ENCODE data around the genes ACOT9 and MAGEB6.

DNA sequence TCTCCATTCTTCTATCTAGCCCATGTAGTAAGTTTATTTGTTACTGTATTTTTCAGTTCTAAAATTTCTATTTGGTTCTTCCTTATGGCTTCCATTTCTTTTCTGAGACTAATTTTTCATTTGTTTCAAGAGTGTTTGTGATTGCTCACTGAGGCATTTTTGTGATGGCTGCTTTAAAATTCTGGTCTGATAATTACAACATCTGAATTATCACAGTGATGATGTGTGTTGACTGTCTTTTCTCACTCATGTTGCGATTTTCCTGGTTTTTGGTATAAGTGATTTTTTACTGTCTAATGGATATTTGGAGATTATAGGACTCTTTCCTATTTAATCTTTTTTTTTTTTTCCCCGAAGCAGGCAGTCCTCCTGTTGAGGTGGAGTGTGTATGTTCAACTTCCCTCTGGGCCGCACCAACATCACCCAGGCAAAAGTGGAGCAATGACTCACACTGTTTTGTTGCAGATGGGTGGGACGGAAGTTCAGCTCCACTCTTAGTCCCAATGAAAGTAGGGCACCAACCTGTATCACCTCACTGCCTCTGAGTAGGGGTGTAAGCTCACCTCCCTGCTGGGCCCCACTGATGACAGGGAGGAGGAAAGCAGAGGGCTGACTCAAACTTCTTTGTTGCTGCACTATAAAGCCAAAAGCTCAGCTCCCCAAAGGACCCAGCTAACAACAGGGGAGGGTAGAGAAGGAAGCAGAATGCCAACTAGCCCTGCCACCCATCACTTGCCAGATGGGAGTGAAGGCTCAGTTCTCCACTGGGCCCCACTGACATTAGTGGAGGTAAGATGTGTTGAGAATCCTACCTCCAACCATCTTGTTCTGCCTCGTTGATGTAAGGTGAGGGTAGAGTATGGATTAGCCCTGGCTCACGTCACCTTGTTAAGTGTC lies 14.4 kb downstream of the RPS6KA3 start:
- PRO-cap, 3 experiments: no peak in any of the 3 experiments

DNA sequence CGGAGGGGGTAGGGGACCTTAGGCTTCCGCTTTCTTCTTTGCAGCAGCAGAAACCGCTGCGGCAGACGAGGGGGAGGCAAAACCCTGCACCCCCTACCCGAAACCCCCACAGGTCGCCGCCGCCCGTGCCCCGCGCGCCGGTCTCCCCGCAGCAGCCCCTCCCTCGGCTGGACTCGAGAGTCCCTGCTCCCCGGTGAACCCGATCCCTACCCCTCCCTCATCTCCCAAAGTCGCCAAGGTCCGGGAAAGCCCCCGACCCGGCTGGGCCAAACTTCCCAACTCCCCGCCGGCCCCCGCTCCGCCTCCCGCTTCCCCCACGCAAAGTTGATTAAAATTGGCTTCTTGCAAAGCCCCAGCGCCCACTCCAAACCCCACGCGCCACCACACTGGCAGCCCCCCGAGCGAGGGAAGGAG lies 746 bp downstream of the RPS6KA3 start:
- PRO-cap, 3 experiments: no peak in any of the 3 experiments

- PRO-cap, 3 experiments: no peak in any of the 3 experiments
Measured at GRCh38 chrX:20361908-20362273, 95.2 kb upstream of the RPS6KA3 start.

- PRO-cap, 3 experiments: no peak in any of the 3 experiments
Measured at GRCh38 chrX:20838963-20839360, 535.3 kb upstream of the CNKSR2 start.

DNA sequence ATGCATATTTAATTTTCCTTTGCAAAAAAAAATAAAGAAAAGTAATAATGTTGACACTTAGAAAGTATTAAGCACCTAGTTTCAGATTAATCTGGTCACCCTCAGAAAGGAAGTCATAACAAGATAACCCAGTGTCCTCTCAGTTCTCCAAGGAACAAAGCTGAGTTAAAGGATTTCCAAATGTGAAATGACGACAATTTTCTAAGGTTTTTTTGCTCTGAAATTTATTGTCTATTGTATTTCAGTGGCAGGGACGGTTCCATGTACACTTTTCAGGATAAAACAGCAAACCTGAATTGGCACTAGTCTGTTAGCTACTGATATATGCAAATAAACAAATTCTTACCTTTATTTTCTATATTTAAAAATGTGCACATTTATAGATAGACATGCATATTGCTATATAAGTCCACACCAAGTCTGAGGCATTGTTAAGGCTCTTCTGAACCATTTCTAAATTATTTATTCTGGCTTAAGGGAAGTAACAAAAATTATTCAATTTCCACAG lies 196.2 kb upstream of the CNKSR2 start:
- PRO-cap, 3 experiments: no peak in any of the 3 experiments

DNA sequence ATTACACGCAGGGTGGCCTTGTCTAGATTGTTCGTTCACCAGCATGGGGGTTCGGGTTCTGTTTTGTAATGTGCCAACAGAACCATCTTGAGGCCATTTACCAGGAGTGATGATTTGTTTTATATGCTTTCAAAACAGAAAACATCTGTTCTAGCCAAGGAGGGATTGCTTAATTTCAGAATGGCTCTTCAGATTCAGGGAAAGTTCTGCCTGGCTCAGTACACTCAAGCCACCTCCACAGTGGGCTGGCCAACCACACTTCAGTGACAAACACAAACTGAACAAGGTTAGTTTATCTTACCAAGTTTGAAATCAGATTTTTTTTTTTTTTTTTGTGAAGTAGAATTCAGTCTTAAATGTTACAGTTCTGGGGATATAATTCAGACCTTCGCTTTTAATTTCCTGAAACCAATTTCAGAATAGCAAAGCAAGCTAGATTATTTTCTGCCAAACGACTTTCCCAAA lies 23.3 kb downstream of the SMS start:
- PRO-cap, 3 experiments: no peak in any of the 3 experiments

- PRO-cap, 3 experiments: no peak in any of the 3 experiments
Measured at GRCh38 chrX:23732743-23733193, 10.3 kb downstream of the ACOT9 start.

GRCh38 chrX:23742202-23743343 lies at the start of gene ACOT9:
ACOT9 (minus strand) TSS chrX:23743276.
- PRO-cap, 3 experiments: peak in 3 of 3 experiments; most common plus-strand start chrX:23742591 (in 3); most common minus-strand start chrX:23742485 (in 2)

DNA sequence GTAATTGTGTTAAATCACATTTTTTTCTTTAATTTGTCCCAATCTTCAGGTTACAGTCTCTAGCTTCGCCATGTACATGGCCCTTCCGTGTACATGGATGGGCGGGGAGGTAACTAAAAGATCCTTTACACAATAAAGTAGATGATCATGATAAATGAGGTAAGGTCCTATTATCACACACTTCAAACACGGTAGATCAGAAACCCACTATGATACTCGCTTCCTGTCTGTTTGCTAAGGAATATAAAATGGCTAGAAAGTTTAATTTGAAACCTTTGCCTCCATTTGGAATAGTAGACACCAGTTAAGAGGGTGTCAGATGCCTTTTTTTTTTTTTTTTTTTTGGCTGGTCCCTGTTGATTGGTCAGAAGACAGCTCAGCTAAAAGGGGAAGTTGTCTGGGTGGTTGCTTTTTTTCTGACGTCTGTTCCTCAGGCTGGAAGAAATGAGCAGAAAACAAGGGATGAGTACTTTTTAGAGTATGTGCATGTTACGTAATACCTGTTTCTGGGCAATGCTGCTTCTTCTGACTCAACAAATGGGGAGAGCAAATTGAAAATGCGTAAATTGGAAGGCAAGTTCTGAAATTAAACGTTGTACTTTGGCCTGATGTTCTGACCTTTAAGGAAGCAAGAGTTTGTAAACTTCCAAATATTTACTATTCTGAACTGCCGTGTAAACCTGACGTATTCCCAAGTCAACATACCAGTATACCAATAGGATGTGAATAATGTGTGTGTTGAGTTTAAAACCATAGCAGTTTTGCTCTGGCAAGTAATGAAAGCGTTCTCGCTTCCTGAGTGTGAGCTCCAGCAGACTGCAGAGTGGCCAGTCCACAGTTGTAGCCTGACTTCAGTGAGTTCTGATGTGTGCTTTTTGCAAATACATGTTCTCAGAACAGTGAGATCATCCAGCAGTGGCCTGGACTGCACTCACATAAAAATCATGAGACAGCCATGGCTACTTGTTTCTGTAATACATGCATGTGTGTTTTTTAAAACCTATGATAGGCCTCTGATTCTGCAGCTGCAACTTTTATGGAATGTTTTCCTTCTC lies 1.6 kb downstream of the SAT1 start:
- PRO-cap, 3 experiments: peak in 3 of 3 experiments; most common plus-strand start position 758 of the sequence (in 2); most common minus-strand start position 622 of the sequence (in 2)

- PRO-cap, 3 experiments: no peak in any of the 3 experiments
Measured at GRCh38 chrX:23838851-23839223, 55.9 kb downstream of the SAT1 start.

GRCh38 chrX:24077181-24078060 lies 22.7 kb downstream of the EIF2S3 start:
- PRO-cap, 3 experiments: no peak in any of the 3 experiments

- PRO-cap, 3 experiments: peak in 2 of 3 experiments; most common plus-strand start chrX:24117563 (in 2); most common minus-strand start chrX:24117442 (in 2)
Measured at GRCh38 chrX:24117178-24117762, 32.3 kb upstream of the ZFX start.

GRCh38 chrX:24566066-24566670 lies 81.0 kb downstream of the PCYT1B start:
- PRO-cap, 3 experiments: no peak in any of the 3 experiments

GRCh38 chrX:25004479-25004979 lies 11.2 kb downstream of the ARX start:
- PRO-cap, 3 experiments: peak in 1 of 3 experiments; most common minus-strand start chrX:25004579 (in 1)

DNA sequence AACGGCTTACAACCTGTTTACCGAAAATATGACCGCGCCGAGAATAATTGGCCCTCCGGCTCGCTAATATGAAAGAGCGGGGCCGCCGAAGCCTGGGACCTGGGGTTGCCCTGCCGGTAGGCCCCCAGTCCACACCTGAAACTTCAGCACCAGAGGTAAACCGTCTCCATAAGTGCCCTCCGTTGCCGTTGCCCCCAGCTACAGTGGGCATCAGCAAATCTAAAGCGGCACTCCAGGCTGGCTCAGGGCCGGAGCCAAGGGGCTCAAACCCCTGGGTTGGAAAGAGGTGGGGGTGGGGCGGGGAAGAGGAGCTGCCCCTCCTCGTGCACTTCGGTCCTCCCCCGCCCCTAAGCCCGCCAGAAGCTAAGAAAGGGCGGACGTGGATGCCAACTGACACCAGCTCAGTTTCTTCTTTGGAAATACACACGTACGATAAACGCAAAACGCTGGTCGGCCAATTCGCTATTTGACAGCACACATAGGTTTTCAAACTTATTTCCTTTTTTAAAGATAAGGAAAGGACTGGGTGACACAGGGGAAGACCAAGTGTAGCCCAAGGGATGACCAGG lies 4.6 kb downstream of the ARX start:
- PRO-cap, 3 experiments: peak in 1 of 3 experiments; most common plus-strand start position 359 of the sequence (in 1)

GRCh38 chrX:25011681-25012695 lies 3.8 kb downstream of the ARX start:
- PRO-cap, 3 experiments: peak in 1 of 3 experiments; most common minus-strand start chrX:25011924 (in 1)

DNA sequence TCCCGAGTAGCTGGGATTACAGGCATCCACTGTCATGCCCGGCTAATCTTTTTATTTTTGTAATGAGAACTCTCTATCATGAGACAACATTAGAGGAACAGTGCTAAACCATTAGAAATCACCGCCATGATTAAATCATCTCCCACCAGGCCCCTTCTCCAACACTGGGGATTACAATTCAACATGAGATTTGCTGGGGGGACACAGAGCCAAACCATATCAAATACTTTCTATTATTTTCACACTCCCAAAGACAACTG lies 336.4 kb upstream of the ARX start:
- PRO-cap, 3 experiments: no peak in any of the 3 experiments

DNA sequence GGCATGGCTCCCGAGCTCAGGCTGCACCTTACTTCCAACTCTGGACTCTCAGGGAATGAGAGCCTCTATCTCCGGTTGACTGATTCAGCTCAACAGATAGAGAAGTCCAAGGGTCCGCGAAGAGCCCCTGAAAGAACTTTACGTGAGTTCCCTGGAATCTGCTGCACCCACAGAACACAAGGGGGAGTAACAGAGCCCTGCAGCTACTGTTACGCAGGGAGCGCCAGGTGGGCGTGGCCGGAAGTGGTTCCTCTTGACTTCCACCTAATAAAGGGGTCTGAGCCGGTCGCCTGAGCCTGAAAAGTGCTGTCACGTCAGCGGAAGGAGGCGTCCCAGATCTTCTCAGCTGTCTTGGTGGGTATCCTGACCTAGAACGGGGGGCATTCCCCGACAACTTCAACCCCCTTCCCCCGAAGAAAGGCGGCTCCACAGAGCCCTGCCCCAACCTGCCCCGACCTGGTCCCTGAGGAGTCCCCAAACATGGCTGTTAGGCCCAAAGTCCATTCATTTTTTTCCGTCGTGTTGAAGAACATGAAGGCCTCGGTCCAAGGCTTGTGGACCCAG lies at the start of gene MAGEB6:
Gene MAGEB6 (plus strand): TSS at position 267 of the 564 bp plus-strand sequence.
- PRO-cap, 3 experiments: no peak in any of the 3 experiments

DNA sequence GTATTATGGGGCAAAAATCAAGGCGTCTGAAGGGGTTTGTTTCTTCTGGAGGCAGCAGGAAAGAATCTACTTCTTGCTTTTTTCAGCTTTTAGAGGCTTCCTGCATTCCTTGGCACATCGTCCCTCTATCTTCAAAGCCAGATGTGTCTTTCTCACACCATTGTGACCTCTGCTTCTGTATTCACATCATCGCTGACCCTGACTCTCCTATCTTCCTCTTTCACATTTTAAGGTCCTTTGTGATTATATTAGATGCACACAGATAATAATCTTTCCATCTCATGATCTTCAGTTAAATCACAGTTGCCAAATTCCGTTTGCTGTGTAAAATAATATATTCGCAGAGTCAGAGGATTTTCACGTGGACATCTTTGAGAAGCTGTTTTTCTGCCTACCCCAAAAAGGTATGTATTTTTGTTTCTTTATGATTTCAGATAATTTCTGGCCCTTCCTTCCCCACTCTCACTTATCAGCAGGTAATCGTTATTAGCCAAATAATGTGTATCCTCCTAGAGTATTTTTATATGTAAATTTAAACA lies 112.6 kb downstream of the PPP4R3C start:
- PRO-cap, 3 experiments: no peak in any of the 3 experiments

DNA sequence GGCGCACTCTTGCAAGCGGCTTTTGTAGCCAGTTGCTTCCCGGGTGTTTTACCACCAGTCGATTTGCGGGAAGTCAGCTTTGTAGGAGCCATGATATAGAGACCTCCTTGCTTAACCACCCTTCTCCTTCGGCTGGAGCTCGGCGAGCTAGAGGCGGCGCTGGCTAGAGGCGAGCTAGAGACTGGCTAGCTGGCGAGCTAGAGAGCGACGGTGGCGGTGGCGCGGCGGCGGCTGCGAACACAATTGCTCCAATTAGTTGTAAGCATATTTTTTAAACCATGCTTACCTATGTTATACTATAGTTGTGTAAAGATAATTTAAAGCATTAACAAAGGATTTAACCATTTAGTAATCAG lies 72.1 kb downstream of the IL1RAPL1 start:
- PRO-cap, 3 experiments: peak in 3 of 3 experiments; most common minus-strand start position 245 of the sequence (in 3)

Data from Metastatic Breast Carcinoma in the Ovary (tissue), 3 donors.